Hematopoietic multipotent progenitor cell (in vitro differentiated cells): ENCODE results near the genes STAP2, UHRF1 and DUS3L.

- CAGE, long polyA plus RNA: no peak
These were observed 5.9 kb downstream of the FSD1 start for GRCh38 chr19:4310186-4310870.

DNA sequence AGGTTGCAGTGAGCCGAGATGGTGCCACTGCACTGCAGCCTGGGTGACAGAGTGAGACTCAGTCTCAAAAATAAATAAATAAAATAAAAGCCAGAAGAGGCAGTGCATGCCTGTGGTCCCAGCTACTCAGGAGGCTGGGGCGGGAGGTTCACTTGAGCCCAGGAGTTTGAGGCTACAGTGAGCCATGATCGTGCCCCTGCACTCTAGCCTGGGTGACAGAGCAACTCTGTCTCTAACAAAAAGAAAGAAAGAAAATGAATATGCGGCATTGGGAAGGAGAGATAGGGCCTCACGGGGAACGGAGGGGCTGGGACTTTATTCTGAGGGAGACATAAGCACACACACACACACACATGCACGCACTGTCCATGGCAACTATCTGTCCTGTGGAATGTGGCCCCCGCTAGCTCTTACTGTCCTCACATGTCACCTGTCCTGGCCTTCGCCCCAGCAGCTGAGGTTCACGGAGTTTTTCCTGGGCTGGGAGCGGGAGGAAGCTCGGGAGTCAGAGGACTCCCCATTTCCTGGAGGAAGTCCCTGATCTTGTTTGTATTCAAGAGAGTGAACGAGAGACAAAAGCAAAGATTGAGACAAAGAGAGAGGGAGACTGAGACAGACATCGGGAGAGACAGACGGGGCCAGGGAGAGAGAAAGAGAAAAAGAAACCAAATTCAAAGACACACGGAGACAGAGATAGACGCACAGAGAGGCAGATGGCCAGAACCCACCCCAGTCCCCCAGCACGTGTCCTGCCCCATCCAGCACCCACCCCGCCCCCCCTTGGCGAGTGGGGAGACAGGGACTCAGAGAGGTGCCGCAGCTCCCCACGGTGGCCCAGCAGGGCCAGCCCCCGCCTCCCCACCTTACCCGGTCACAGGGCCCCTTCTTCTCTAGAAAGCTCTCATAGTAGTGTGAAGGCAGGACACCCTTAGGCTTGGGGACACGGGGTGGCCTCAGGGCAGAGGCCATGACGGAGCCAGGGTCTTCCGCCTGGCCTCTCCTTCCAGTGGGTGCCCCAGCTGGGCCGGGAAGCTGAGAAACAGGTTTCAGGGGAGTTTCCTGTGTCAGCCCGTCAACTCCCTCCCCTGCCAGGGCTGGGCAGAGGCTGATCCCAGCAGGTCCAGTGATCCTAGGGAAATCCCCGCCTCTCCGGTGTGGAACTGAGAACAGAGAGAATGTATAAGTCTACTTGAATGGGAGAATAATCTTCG, at the start of gene STAP2:
TSS of gene STAP2 (minus strand) at position 1,043 of the 1,211 bp plus-strand sequence.
- CAGE, long polyA plus RNA: start-site peak on the minus strand centred at position 995 of the sequence, 35 bp wide, 8 reads

GRCh38 chr19:4372423-4373033, 27.8 kb downstream of the SH3GL1 start:
- CAGE, long polyA plus RNA: no peak

- CAGE, long polyA plus RNA: no peak
These were observed 2.7 kb downstream of the SEMA6B start for GRCh38 chr19:4556836-4557084.

DNA sequence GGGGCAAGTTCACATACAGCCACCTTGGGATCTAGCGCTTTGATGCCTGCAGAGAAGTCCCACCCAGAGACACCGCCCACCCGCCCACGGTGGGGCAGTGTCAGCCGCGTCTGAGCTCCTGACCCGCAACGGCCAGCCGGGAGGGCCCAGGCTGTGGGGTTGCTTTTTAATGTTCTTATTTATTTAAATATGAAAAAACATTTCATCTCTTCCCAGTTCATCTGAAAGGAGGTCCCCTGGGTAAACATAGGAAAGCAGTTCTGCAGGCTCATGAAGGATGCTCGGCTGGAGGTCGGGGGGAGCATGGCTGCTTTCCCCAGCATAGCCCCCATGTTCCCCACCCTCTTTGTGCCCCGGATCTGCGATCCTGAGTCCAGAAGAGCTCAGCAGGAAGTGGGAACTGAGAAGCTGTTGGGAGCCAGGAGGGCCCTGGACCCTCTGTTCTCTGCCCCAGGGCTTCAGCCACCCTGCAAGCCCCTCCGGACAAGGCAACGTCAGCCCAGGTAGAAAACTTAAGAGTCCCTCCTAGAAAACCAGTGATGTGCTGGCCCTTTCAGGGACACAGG, 12.7 kb downstream of the MYDGF start:
- CAGE, long polyA plus RNA: no peak

DNA sequence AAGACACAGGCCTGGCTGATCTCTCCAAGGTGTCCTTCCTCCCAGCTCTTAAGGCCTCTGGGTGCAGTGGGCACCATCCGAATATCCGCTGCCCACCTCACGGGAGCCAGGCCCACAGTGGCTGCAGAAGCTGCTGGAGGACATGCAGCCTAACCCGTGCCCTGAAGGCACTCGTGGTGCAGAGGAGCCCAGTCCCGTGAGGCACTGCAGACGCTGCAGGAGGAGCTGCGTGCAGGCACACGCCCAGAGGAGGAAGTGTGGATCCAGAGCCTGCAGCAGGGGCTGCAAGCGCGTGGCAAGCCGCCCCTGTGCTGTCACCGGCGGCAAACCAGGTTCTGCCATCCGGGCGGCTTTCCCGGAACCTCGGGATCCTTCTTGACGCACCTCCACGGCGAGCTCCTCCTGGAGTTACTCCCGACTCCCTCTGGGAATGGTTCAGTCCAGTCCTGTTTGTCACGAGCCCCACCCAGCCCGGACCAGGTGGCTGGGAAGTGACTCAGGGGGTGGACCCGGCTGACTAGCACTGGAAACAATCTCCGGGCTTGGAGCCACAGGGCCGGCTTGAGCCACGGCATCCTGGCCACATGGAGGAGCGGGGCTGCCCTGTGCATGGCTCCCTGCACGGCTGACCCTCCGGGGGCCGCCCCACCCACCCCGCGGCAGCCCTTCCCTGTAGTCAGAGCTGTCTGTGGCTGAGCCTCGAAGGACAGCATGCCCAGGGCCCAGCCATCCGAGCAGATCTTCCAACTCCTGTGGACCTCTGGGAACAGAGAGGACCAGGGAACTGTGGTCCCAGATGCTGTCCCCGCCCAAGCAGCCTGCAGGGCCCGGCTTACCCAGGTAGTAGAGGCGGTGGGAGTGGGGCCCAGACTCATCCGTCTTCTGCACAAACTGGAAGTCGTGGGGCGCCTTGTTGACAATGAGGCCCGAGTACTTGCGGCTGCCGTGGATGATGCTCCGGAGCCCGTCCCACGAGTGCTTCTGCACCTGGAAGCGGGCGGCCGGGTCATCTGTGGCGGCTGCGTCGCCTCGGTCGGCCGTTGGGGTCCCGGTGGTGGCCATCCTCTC, 10.1 kb downstream of the DPP9 start:
- CAGE, long polyA plus RNA: no peak

DNA sequence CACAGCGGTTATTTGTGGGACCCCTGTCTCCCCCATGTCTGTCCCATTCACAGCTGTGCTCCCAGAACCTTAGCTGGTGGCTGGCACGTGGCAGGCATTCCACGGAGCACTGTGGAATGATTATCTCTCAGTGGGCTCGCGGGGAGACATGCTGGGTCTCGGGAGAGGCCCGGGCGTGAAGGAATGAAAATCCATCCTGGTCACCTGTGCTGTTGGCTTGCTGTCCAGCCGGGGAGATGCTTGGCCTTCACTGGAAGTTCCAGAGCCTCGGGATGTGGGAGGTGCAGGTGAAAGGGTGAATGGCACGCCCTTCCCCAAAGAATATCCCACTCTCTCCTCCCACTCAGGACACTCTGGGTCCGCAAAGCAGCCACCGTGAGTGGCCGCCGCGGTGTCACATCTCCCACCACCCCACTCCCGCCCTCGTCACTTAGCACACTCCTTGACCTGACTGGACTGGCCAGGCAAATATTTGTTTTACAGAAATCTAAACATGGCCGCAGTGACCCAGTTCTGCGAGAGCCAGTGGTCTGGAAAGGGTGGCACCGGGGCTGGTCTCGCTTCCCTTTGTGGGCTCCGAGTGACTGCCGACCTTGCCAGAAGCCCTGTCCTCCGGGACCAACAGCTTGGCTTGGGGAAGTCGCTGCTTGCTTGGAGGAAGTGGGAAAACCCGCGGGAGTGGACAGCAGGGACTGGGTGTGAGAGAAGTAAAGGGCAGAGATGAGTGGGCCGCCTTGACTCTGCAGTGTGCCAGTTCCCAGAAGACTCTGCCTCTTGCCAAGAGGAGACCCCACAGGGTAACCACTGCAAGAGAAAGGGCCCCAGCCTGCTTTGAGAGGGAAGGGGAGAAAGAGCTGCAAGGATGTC, 7.9 kb downstream of the DPP9 start:
- CAGE, long polyA plus RNA: no peak

GRCh38 chr19:4723577-4723707, 200 bp downstream of the DPP9 start:
- CAGE, long polyA plus RNA: no peak

- CAGE, long polyA plus RNA: no peak
These were observed 2.3 kb downstream of the TICAM1 start for GRCh38 chr19:4829078-4829685.

GRCh38 chr19:4908369-4909646, at the start of gene UHRF1:
Gene UHRF1, plus strand, starts transcription at chr19:4909501.
- CAGE, long polyA plus RNA: no peak

GRCh38 chr19:4969721-4970627, 1.1 kb downstream of the KDM4B start:
- CAGE, long polyA plus RNA: no peak

GRCh38 chr19:5077947-5079117, 109.4 kb downstream of the KDM4B start:
- CAGE, long polyA plus RNA: no peak

- CAGE, long polyA plus RNA: no peak
These were observed 147.3 kb downstream of the KDM4B start for GRCh38 chr19:5115881-5117038.

GRCh38 chr19:5139163-5139876, 170.4 kb downstream of the KDM4B start:
- CAGE, long polyA plus RNA: no peak

DNA sequence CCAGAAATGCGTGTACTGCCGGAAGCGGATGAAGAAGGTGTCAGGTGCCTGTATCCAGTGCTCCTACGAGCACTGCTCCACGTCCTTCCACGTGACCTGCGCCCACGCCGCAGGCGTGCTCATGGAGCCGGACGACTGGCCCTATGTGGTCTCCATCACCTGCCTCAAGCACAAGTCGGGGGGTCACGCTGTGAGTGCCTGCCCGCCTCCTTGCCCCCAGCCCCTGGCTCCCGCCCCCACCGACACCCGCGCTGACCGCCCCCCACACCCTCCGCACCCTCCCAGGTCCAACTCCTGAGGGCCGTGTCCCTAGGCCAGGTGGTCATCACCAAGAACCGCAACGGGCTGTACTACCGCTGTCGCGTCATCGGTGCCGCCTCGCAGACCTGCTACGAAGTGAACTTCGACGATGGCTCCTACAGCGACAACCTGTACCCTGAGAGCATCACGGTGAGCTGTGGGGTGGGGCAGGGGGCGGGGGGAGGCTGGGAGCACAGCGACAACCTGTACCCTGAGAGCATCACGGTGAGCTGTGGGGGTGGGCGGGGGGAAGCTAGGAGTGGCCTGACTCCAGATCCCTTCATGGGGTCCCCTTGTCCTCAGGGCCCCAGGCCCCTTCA, 175.2 kb downstream of the KDM4B start:
- CAGE, long polyA plus RNA: no peak

GRCh38 chr19:5156555-5157055, 184.0 kb downstream of the PTPRS start:
- CAGE, long polyA plus RNA: no peak

DNA sequence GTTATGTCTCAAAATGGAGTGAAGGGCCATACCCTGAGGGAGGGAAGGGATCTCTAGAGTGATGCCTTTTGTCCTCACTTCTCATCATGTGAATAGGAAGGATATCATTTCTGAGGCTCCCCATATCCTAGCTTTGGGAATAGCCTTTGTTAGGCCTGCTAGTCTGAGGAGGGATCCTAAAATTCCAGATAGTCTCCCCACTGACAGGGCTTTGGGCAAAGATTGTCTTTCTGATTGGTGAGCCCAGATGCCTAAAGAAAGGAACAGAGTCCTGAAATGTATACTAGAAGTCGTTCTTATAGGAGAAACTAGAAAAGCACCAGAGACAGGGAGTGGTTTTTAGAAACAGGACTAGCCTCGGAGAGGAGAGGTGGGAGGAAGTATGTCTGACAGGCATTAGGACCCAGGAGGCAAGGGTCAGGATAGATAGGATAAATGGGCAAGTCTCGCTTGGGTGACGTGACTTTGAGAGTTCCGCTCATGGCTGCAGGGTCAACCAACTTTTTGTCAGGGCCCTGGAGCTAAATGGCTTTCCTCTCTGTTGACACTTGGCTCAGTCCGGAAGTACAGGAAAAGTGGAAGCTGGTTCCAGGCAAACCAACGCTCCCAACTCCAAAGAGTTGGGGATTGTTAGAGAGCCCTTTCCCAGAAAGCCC, 175.9 kb downstream of the PTPRS start:
- CAGE, long polyA plus RNA: no peak

GRCh38 chr19:5273232-5273646, 67.4 kb downstream of the PTPRS start:
- CAGE, long polyA plus RNA: no peak

- CAGE, long polyA plus RNA: no peak
These were observed 5.5 kb downstream of the RPL36 start for GRCh38 chr19:5695629-5695936.

DNA sequence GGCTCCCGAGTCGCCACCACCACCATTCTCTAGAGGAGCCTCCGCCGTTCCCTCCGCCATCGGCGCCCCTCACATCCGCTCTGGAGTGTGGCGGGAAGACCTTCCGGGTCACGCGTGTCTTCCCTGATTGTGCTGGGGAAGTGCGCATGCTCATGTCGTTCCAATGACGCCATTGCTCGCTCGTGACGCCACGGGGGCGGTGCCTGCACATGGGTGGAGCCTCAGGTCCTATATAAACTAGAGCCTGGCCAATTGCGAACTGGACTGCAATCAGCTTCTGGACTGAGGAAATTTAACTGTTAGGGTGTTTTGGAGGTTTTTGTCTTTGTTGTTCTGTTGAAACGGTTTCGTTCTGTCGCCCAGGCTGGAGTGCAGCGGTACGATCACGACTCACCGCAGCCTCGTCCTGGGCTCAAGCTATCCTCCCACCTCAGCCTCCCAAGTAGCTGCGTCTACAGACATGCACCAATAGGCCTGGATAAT, at the start of gene DUS3L:
TSS of gene DUS3L (minus strand) at position 82 of the 483 bp plus-strand sequence.
- CAGE, long polyA plus RNA: start-site peak on the minus strand centred at position 78 of the sequence, 14 bp wide, 323 reads